MCF 10A (cell line): ENCODE measurements around the genes ZNF408, OR4B1, OR8H2 and OR5AK2.

- PRO-cap: bidirectional peak, plus-strand start at chr11:46700512, minus-strand start at chr11:46700326; bidirectional peak, plus-strand start at chr11:46700812, minus-strand start at chr11:46700573; bidirectional peak, plus-strand start at chr11:46701016, minus-strand start at chr11:46700903
- RRBS: under 1% methylated on average over 19 of the region's 48 CpGs
These were observed at the start of gene ZNF408 for GRCh38 chr11:46700451-46701365. Gene ZNF408, plus strand, starts transcription at chr11:46701031.

DNA sequence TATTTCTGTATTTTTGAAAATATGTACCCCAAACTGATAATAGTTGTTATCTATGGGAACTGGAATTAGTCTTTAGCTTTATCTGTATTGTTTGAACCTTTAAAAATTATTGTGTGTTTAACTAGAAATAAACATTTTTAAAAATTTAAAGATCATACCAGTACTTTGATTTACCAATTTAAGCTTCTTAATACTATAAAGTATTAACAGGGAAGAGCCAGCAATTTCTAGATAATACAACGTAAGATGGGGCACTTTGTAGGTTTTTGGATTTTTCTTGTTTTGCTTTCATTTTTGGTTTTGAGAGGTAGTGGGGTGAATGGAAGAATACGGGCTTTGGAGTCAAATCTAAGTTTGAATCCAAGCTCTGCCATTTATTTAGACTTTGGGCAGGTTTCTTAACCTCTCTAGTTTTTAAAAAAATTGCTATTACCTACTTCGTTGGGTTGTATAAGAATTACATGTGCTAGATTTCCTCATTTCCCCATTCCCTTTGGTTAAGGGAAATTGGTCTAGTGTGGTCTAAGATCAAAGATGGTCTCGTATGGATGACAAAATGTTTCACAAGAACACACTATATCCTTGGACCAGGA is 44.9 kb downstream of the CSTPP1 start:
- PRO-cap: no peak
- RRBS: no CpG with 5 or more reads among the region's 4 CpGs

DNA sequence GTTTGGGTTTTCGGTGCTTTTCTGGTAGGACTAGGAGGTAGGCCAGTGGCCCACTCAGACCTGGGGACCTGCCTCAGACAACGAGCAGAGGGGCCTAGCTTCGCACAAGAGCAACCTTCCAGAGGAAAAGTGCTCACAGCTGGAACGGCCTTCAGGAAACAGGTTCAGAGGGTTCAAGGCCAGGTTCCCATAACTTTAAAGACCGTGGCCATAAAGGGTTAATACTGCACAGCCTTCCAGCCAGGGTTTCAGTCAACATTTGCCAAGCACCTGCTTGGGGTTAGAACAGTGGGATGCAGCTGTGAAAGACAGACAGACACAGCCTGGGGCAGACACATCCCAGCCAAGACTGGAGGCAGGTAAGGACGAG is 14.4 kb downstream of the ARFGAP2 start:
- PRO-cap: no peak
- RRBS: no CpG with 5 or more reads among the region's 6 CpGs

DNA sequence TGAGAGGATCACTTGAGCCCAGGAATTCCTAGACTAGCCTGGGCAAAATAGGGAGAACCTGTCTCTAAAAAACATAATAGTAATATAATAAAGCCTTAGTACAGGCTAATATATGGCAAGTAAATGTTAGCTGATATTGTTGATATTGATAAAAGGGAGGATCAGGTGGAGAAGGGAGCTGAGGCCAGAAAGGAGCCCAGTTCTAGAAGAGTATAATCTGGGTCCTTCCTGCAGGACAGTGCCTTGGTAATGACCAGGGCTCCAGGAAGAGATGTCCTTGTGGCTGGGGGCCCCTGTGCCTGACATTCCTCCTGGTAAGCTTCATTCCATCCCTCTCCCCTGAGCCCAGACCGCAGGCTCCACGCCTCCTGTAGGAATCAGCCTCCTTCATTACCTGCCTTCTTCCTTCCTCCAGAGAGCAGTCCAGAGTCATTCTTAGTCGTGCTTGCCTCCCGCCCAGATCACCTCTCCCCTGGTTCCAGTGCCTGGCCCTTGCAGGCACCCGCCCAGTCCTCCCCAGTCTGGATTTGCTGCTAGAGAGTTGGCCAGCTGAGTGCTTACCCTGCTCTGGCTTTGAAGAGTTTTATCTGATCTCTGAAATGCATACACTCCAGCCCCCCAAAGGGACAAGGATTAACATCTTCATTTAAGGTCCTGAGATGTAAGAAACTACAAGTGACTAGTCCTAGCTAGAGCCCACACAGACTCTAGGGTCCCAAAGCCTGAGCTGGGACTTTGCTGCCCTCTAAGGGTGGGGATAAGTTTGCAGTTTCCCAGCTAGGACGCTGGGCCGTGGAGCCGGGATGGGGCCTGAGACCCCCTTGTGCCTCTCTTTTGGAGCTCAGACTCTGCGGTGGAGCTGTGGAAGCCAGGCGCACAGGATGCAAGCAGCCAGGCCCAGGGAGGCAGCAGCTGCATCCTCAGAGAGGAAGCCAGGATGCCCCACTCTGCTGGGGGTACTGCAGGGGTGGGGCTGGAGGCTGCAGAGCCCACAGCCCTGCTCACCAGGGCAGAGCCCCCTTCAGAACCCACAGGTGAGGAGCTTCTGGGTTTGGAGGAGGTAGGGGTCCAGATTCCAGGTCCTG is 1.5 kb downstream of the NR1H3 start:
- PRO-cap: no peak
- RRBS: no CpG with 5 or more reads among the region's 10 CpGs

- PRO-cap: no peak
- RRBS: 91% methylated on average over 5 of the region's 29 CpGs
These were observed 25.8 kb downstream of the MYBPC3 start for GRCh38 chr11:47326336-47327386.

DNA sequence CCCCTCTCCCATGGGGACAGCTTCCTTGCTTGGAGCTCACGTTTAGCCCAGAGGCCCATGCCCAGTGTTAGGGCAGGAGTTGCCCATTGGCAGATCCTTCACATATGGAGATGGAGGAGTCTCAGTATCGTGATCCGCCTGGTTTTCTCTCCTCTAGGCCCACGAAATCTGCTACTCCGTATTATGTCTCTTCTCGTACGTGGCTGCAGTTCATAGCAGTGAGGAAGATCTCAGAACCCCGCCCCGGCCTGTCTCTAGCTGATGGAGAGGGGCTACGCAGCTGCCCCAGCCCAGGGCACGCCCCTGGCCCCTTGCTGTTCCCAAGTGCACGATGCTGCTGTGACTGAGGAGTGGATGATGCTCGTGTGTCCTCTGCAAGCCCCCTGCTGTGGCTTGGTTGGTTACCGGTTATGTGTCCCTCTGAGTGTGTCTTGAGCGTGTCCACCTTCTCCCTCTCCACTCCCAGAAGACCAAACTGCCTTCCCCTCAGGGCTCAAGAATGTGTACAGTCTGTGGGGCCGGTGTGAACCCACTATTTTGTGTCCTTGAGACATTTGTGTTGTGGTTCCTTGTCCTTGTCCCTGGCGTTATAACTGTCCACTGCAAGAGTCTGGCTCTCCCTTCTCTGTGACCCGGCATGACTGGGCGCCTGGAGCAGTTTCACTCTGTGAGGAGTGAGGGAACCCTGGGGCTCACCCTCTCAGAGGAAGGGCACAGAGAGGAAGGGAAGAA is 23.4 kb downstream of the MYBPC3 start:
- PRO-cap: no peak
- RRBS: no CpG with 5 or more reads among the region's 19 CpGs

DNA sequence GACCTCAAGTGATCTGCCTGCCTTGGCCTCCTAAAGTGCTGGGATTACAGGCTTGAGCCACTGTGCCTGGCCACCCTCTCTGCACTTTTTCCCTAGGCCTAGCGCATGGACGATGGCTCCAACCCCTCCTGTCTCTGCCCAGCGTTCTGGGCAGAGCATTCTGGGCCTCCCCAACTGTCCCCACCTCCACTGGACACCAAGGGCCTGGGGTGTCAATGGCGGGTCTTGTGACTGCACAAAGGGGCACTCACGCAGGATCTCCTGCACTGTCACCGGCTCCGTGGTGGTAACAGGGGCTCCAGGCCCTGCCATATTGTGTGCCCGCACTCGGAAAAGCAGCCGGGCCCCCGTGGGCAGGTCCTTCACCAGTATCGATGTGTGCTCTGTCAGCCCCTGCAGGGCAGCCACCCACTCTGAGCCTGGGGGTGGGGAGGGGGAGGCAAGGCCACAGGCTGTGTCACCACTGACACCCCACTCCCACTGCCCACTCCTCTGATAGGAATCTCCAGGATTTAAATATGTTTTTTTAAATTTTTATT is 17.6 kb downstream of the MYBPC3 start:
- PRO-cap: no peak
- RRBS: 93% methylated on average over 5 of the region's 12 CpGs

DNA sequence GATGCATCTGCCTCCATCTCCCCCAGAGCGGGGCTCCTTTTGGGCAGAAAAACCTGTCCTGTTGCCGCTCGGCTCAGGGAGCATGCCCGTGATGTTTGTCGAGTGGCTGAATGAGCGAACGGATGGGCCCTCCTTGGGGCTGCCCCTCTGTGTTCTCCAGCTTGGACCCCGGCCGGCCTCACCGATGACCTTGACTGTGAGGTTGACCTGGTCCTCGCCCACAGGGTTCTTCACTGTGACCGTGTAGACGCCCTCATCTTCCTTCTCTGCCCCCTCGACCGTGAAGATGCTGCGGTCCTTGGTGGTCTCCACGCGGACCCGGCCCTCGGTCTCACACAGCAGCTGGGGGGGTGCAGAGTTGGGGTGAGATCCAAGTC is 14.2 kb downstream of the MYBPC3 start:
- PRO-cap: no peak
- RRBS: no CpG with 5 or more reads among the region's 20 CpGs

DNA sequence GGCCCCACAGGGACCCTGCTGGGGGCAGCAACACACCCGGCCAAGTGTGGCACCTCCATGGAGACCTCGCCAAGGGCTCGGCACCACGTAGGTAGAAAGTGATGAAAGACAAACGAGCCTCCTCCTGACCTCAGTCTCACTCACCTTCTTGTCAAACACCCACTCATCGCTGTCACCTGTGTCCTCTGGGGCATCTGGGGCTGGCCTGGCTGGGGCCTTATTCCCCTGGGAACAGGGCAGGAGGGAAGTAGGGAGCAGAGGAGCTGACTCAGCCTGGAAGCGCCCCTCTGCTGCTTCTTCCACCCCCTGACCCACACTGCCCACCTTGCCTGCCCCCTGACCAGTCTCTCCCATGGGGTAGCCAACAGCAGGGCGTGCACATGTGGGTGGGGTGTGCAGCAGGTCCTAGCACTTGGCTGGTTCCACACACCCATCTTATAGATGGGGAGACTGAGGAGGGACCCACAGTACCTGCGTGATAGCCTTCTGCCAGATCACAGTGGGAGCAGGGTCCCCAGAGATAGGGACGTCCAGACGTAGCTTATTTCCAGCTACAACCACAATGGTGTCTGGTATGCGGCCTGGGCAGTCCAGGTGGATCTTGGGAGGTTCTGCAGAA is 13.2 kb downstream of the MYBPC3 start:
- PRO-cap: no peak
- RRBS: no CpG with 5 or more reads among the region's 12 CpGs

- PRO-cap: no peak
- RRBS: no CpG with 5 or more reads among the region's 5 CpGs
These were observed 12.6 kb upstream of the MYBPC3 start for GRCh38 chr11:47365059-47365495.

- PRO-cap: no peak
- RRBS: no CpG with 5 or more reads among the region's 6 CpGs
These were observed 34.3 kb downstream of the CELF1 start for GRCh38 chr11:47518420-47519314.

- PRO-cap: no peak
- RRBS: no CpG with 5 or more reads among the region's 3 CpGs
These were observed 55.9 kb upstream of the PTPRJ start for GRCh38 chr11:47924410-47924814.

DNA sequence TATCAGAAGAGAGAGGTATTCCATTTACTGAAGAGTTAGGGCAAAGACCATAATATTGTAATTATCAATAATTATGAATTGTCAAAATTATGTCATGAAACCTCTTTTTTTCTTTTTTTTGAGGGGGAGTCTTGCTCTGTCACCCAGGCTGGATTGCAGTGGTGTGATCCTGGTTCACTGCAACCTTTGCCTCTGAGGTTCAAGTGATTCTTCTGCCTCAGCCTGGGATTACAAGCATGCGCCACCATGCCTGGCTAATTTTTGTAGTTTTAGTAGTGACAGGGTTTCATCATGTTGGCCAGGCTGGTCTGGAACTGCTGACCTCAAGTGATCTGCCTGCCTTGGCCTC is 9.9 kb downstream of the PTPRJ start:
- PRO-cap: no peak
- RRBS: no CpG with 5 or more reads among the region's 1 CpG

DNA sequence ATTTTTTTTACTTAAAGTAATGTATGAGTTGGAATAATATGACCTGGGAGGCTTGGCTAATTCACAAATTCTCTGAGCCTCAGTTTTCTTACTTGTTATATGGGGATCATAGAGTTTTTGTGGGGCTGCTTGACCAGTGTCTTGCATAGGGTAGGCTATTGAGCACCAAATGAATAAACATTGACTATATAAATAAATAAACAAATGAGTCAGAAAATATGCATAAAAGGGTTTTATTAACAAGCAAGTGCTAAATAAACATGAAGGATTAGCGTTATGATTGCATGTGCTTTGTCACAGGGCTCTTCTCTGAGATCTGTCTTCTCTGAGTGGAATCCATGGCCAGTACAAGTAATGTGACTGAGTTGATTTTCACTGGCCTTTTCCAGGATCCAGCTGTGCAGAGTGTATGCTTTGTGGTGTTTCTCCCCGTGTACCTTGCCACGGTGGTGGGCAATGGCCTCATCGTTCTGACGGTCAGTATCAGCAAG is at the start of gene OR4B1:
TSS of gene OR4B1 (plus strand) at position 339 of the 491 bp plus-strand sequence.
- PRO-cap: no peak
- RRBS: no CpG with 5 or more reads among the region's 5 CpGs

GRCh38 chr11:50297970-50298786 is 315.8 kb upstream of the OR4C12 start:
- PRO-cap: no peak
- RRBS: 95% methylated on average over 7 of the region's 68 CpGs

DNA sequence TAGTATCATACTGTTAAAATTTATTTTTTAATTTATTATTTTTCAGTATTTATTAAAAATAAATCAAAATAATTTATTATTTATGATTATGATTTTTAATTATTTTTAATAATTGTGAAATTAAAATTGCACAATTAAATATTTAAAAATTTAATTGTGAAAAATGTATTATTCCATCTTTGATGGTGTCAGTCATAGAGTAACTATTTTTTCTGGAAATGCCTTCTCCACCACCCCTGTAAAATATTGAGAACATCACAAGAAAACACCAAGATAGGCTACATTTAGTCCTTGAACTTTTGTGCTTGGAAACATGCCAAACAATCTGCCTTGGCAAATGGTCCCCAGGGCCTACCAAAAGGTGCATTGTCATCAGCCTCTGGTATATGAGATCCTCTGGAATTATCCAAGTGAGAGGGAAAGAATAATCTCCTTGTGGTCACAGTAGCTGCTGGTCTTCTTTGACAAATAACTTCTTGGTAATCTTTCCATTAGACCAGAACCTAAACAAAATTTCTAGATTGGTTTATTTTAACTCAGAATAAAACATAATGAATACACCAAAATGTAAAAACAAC is at the start of gene OR8H2:
TSS of gene OR8H2 (plus strand) at position 419 of the 578 bp plus-strand sequence.
- PRO-cap: no peak

DNA sequence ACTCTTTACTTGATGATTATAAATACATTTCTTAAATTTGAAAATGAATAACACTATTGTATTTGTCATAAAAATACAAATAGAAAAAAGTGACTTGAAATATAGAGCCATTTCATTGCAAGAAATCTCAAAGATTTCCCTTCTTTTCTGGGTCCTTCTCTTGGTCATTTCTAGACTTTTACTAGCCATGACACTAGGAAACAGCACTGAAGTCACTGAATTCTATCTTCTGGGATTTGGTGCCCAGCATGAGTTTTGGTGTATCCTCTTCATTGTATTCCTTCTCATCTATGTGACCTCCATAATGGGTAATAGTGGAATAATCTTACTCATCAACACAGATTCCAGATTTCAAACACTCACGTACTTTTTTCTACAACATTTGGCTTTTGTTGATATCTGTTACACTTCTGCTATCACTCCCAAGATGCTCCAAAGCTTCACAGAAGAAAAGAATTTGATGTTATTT is at the start of gene OR5AK2:
TSS of gene OR5AK2 (plus strand) at position 188 of the 469 bp plus-strand sequence.
- PRO-cap: no peak
- RRBS: no CpG with 5 or more reads among the region's 1 CpG

GRCh38 chr11:57303892-57304270 is 20.9 kb downstream of the TNKS1BP1 start:
- PRO-cap: bidirectional peak, plus-strand start at chr11:57304034, minus-strand start at chr11:57303727
- RRBS: no CpG with 5 or more reads among the region's 10 CpGs

DNA sequence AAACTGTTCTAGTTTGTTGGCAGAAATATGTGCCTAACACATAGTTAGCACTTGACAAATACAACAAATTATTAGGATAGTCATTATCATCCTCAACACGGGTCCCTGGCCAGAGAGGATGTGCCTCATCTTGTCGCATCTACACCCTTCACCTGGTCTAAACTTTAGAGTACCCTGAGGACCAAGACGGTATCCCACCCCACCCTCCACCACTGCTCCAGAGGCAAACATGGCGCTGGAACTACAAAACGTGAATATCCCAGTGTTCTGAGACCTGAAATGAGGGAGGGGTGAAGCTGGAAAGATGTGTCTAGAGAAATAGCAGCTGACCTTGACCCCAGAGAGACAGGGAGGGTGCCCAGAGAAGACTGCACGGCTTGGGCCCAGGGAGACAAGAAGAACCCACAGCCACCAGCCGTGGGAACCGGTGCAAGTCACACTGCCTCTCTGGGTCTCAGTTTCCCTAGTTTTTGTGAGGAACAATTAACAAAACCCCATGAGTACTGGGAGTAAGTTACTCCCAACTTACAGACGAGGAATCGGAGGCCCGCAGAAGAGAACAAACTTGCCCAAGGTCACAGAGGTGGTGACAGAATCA is 19.4 kb downstream of the TNKS1BP1 start:
- PRO-cap: no peak
- RRBS: no CpG with 5 or more reads among the region's 11 CpGs

- PRO-cap: no peak
- RRBS: no CpG with 5 or more reads among the region's 15 CpGs
These were observed 14.9 kb downstream of the TNKS1BP1 start for GRCh38 chr11:57309706-57310387.